Right cardiac atrium (tissue), 1 donor: Measurements from ENCODE around the genes KDSR and HMSD.

GRCh38 chr18:63161496-63162247 lies 157.9 kb downstream of the BCL2 start:
- PRO-cap: no peak

GRCh38 chr18:63162248-63162864 lies 157.2 kb downstream of the BCL2 start:
- PRO-cap: no peak

GRCh38 chr18:63292599-63293736 lies 26.6 kb downstream of the BCL2 start:
- PRO-cap: no peak

GRCh38 chr18:63366964-63367435 lies at the start of gene KDSR:
Gene KDSR, minus strand, starts transcription at chr18:63367206.
- PRO-cap: bidirectional peak, plus-strand start at chr18:63367299, minus-strand start at chr18:63367204

DNA sequence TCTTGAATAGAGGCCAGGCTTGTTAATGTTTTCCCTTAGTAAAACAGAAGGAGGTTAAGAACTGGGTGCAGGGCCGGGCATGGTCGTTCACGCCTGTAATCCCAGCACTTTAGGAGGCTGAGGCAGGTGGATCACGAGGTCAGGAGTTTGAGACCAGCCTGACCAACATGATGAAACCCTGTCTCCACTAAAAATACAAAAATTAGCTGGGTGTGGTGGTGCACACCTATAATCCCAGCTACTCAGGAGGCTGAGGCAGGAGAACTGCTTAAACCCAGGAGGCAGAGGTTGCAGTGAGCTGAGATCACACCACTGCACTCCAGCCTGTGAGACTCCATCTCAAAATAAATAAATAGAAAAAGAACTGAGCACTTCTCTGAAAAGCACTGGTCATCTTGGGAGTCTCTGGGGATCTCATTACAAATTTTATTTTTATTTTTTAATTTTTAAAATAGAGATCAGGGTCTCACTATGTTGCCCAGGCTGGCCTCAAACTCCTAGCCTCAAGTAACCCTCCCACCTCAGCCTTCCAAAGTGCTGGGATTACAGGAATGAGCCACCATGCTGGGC lies 435 bp upstream of the SERPINB11 start:
- PRO-cap: no peak

GRCh38 chr18:63936547-63936954 lies 12.6 kb upstream of the HMSD start:
- PRO-cap: no peak

- PRO-cap: no peak
Measured at GRCh38 chr18:63948922-63949700, at the start of gene HMSD. Gene HMSD, plus strand, starts transcription at chr18:63949301.

- PRO-cap: no peak
Measured at GRCh38 chr18:63964906-63965349, 5.0 kb upstream of the SERPINB8 start.

GRCh38 chr18:65375231-65375678 lies 375.6 kb upstream of the CDH7 start:
- PRO-cap: no peak

DNA sequence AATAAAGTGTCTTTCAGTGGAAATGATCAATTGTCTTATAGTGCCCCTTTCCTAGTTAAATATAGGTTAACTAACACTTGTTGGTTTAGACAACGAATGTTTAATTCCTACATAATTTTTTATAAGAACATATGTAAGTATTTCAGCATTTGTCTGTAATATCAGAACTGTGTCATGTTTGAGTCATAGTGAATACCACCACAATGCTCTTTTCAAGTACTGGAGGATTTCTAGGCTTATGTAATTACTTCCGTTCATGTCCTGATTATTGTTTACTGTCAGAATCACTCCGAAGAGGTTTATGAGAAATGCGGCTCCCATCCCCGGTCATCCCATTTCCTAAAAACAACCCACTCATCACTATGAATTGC lies 45.2 kb downstream of the CDH19 start:
- PRO-cap: no peak

- PRO-cap: no peak
Measured at GRCh38 chr18:67599273-67599780, 82.8 kb upstream of the DSEL start.

GRCh38 chr18:68984285-68984638 lies 186.4 kb downstream of the CCDC102B start:
- PRO-cap: no peak

DNA sequence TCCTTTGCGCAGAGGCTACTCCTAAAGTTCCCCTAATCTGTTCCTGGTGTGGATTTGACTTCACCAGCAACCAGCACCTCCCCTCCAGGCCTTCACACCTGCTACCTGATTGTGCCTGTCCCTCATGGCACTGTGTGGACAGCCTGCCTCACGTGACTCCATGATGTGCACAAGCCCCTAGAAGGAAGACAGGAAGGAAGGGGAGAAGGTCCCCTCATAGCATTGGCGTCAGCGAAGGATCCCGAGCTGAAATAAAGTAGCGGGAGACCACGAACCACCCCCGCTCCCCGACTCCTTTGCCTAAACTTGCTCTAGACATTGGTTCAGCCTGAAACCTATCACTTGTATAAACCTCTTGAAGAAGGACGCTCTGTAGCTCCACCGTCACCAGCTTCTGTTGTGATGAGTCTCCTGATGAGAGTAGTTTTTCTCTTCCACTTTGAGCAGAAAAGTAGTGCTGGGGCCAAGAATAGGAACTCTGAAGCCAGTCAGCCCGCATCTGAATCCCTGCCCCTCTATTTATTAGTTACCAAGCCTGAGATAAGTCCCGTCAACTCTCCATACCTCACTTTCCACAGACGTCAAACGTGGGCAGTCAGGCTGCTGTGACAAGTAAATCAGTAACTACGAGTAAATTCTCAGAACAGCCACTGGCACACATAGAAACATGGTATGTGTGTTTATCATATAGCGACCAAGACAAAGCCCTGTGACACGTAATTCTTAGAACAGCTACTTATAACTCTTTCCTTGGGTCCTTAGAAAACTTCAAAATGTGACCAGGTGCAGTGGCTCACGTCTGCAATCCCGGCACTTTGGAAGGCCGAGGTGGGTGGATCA lies 61.8 kb downstream of the CD226 start:
- PRO-cap: no peak

DNA sequence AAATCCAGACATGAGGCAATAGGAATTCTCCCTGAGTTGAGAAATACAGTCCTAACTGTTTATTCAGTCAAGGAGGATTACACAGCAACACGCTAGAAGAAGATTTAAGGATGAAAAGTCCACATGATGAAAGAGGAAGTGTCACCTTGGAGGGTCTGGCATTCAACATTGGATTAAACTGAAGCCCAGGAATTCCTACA lies 142.3 kb downstream of the SOCS6 start:
- PRO-cap: no peak

GRCh38 chr18:70489894-70490352 lies 201.1 kb downstream of the SOCS6 start:
- PRO-cap: no peak

DNA sequence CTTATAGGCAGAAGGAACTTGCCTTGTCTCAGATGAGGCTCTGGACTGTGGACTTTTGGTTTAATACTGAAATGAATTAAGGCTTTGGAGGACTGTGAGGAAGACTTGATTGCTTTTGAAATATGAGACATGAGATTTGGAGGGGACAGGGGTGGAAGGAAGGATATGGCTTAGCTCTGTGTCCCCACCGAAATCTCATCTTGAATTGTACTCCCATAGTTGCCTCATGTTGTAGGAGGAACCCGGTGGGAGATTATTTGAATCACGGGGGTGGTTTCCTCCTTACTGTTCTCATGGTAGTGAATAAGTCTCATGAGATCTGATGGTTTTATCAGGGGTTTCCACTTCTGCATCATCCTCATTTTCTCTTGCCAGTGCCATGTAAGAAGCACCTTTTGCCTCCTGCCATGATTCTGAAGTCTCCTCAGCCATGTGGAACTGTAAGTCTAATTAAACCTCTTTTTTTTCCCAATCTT lies 310.5 kb downstream of the SOCS6 start:
- PRO-cap: no peak

GRCh38 chr18:74232933-74233427 lies 58.8 kb downstream of the CYB5A start:
- PRO-cap: no peak

DNA sequence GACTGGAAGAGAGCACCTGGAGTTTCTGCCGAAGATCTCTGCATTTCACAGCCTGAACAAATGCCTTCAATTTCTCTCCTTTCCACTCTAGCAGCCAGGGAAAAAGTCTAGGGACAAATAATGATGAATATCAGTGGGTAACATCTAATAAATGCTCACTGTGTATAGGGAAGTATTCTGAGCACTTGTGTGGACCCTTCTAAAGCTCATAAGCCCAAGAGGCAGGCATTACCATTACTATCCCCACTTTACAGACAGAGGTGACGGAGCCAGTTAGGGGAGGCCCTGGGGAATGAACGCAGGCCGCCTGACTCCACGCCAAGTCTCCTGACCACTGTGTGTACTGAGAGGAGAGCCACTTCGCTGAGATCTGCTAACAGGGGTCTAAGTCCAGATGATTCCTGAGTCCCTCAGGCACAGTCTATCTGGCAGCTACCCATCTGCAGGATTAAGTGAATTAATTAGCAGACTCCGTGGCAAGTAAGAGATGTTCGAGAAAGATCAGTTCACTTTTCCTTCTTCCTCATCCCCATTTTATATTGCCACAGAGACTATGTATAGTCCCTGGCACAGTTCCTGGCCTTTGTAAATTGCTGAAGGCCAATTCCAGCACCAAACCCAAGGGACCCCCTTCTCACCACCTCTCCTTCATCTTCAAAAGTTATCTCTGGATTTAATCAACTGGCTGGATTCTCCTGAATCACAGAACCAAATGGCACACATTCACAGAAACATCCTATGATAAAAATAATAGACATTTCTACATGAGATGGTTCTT lies 13.7 kb downstream of the CYB5A start:
- PRO-cap: no peak

DNA sequence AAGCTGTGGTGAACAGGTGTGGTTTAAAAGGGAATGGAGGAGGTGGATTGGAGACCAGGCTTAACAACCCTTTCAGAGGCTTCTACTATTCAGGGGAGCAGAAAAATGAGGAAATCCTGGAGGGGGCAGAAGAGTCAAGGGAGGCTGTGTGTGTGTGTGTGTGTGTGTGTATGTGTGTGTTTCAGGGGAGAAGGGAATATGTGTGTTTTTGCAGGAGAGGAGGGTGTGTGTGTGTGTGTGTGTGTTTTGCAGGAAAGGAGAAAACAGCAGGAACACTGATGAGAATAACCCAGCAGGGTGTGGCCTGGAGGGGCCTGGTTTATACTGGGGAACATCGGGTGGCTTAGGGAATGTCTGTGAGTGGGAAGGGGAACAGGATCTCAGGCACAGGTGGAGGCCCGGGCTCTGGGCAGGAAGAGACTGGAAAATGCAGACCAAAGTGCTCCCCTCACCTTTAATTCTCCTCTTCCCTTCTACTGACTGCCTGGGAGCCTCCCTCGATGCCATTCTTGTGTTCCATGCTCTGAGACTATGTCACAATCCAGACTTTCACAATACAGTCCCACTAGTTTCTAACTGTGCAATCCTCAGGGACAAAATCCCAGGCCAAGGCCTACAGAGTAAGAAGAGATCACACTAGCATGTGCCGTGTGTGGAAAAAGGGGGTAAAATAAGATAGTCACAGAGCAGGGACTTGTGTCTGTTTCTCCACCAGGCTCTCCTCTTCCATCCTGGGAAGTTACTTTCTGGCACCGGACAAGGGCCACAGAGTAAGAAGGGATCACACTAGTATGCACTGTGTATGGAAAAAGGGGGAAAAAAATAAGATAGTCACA lies 9.9 kb downstream of the CYB5A start:
- PRO-cap: no peak

- PRO-cap: no peak
Measured at GRCh38 chr18:74289758-74290023, 2.1 kb downstream of the CYB5A start.